Caco-2 (cell line): Measurements from ENCODE around the genes GSTK1, TCAF1 and CTAGE8.

DNA sequence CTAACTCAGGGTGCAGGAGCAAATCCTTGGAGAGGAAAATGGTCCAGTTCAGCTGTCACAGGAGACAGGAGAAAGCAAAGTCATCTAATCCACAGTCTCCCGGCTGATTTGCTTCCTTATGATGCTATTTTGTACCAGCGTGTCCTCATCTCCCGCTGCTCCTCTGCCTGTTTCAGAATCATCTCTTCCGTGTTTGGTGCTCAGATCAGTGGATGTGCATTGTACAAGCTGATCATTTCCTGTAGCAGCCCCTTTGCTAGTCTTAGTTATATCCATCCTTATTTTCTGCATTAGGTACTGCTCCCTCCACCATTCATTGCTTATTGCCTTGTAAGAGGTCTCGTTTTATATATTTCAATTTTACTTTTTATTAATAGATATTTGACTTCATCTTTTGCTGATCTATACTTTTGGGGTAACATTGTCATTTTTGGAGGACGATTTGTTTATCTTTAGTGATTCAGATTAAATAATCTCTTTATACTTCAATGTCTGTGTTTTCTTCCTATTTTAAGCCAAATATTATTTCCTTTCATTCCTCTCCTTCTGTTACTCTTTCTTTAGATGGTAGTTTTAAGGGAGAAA, 220.0 kb upstream of the PRSS58 start:
- PRO-cap: no peak
- RRBS: no CpG with 5 or more reads among the region's 6 CpGs

DNA sequence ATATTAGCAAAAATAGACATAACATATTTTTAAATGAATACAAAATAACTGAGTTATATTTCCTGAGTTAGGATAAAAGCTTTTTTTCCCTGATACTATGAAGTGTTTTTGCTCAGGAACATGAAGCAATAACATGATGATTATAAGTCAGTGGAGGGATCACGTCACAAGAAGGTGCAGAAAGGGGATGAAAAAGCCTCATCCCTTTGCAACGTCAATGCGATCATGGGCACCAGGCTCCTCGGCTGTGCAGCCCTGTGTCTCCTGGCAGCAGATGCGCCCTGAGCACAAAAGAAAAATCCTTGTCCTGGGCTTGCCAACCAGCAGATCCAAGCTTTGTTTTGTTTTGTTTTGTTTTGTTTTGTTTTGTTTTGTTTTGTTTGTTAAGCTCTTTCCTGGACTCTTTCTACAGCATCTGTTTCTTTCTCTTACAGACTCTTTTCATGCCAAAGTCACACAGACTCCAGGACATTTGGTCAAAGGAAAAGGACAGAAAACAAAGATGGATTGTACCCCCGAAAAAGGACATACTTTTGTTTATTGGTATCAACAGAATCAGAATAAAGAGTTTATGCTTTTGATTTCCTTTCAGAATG, 103.4 kb upstream of the PRSS1 start:
- PRO-cap: no peak
- RRBS: no CpG with 5 or more reads among the region's 6 CpGs

DNA sequence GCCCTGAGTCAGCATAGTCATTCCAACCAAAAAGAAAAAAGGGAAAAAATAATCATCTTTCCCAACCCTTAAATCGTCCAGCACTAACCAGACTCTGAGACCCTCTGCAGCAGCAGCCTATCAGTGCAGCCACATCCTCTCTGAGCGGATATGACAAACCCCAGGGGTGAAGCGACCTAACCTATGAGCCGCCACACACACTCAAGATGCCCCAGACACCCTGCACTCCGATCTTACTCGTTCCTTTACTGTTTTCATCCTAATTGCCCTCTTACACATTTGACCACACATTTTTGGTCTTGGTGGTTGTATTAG, 37.6 kb upstream of the PRSS1 start:
- PRO-cap: no peak
- RRBS: no CpG with 5 or more reads among the region's 6 CpGs

GRCh38 chr7:142853797-142854872, 741 bp upstream of the EPHB6 start:
- PRO-cap: no peak
- RRBS: 3% methylated on average over 4 of the region's 57 CpGs

GRCh38 chr7:142855573-142856483, 952 bp downstream of the EPHB6 start:
- PRO-cap: no peak
- RRBS: no CpG with 5 or more reads among the region's 16 CpGs

GRCh38 chr7:143263253-143264248, at the start of gene GSTK1:
Gene GSTK1, plus strand, starts transcription at chr7:143263441.
- PRO-cap: bidirectional peak, plus-strand start at chr7:143263441, minus-strand start at chr7:143263399
- RRBS: 8% methylated on average over 7 of the region's 50 CpGs

GRCh38 chr7:143268607-143269769, 5.7 kb downstream of the GSTK1 start:
- PRO-cap: no peak
- RRBS: no CpG with 5 or more reads among the region's 10 CpGs

DNA sequence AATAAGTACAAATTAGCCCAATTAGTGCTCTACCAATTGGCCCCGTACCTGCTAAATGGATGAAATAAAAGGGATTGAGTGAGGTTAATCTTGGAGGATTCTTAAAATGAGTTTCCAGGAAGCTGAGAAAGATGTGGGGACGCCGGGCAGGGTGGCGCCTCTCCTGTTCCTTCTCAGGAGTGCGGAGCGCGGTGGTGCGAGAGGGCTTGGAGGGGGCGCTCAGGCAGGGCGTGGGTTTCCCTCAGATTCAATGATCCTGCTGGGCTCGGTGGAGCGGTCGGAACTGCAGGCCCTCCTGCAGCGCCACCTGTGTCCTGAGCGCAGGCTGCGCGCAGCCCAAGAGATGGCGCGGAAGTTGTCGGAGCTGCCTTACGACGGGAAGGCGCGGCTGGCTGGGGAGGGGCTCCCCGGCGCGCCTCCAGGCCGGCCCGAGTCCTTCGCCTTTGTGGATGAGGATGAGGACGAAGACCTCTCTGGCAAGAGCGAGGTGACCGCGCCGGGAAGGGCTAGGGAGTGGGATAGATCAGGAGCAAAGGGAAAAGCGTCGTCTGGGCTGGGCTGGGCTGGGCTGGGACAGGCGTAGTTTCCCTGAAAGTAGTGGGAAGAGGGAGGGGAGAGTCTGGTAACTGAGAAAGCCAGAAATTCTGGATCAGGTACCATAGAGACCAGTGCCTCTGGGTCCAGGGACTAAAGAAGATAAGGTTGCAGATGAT, 17.1 kb downstream of the FAM131B start:
- PRO-cap: bidirectional peak, plus-strand start at position 334 of the sequence, minus-strand start at position 285 of the sequence
- RRBS: 5% methylated on average over 7 of the region's 38 CpGs

DNA sequence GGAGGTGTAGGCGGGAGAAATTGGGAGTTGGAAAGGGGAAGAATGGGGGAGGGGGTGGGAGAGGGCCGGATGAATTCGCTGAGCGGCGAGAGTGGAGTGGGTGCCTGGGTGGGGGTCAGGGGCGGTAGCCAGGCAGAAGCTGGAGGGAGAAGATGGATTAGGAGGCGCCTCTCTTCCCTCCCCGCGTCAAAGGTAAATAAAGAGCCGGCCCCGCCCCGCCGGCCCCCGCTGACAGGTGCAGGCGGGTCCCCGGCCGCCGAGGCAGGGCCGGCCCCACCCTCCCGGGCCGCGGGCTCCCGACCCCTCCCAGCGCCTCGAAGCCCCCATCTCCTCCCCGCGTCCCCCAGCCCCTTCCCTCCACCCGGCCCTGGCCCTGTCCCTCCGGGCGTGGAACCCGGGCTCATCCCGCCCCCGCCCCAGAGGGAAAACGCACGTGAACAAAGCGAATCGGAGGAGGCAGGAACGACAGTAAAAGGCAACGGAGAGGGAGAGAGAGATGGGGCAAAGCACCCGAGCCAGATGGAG, 868 bp downstream of the FAM131B start:
- PRO-cap: no peak
- RRBS: 10% methylated on average over 10 of the region's 40 CpGs

- PRO-cap: no peak
- RRBS: no CpG with 5 or more reads among the region's 6 CpGs
Observed at GRCh38 chr7:143384937-143385356, 3.8 kb downstream of the ZYX start.

- PRO-cap: no peak
- RRBS: 98% methylated on average over 4 of the region's 9 CpGs
Observed at GRCh38 chr7:143393380-143393846, 12.3 kb downstream of the ZYX start.

DNA sequence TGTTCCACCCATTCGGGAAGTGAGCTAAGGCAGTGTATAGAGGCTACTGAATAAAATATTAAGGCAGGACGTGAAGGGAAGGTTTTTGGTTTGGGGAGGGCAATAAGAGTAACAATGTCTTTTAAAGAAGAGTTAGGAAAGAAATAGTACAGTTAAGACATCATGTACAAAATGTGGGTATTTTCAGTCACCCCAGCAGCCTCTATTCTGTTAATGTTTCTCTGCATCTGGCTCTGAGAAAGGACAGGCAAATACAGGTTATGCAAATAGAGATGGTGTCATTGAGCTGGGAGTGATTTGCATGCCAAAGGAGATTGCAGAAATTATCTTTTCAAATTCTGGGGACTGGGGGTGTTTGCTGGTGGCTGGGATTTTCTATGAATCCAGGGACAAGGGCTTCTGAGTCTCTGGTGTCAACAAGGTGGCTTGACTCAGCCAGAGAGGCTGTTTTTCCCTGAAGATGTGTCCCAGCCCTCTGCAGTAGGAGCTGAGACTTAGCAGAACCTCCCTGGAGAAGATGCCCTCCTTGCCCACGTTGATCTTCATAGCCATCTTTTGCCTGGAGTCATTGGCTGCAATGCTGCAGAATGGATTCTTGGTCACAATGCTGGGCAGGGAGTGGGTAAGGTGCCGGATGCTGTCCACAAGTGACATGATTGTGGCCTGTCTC, 6.6 kb upstream of the TAS2R60 start:
- PRO-cap: no peak
- RRBS: no CpG with 5 or more reads among the region's 4 CpGs

GRCh38 chr7:143900171-143900889, 1.6 kb downstream of the TCAF1 start:
- PRO-cap: bidirectional peak, plus-strand start at chr7:143900639, minus-strand start at chr7:143900546
- RRBS: no CpG with 5 or more reads among the region's 9 CpGs

DNA sequence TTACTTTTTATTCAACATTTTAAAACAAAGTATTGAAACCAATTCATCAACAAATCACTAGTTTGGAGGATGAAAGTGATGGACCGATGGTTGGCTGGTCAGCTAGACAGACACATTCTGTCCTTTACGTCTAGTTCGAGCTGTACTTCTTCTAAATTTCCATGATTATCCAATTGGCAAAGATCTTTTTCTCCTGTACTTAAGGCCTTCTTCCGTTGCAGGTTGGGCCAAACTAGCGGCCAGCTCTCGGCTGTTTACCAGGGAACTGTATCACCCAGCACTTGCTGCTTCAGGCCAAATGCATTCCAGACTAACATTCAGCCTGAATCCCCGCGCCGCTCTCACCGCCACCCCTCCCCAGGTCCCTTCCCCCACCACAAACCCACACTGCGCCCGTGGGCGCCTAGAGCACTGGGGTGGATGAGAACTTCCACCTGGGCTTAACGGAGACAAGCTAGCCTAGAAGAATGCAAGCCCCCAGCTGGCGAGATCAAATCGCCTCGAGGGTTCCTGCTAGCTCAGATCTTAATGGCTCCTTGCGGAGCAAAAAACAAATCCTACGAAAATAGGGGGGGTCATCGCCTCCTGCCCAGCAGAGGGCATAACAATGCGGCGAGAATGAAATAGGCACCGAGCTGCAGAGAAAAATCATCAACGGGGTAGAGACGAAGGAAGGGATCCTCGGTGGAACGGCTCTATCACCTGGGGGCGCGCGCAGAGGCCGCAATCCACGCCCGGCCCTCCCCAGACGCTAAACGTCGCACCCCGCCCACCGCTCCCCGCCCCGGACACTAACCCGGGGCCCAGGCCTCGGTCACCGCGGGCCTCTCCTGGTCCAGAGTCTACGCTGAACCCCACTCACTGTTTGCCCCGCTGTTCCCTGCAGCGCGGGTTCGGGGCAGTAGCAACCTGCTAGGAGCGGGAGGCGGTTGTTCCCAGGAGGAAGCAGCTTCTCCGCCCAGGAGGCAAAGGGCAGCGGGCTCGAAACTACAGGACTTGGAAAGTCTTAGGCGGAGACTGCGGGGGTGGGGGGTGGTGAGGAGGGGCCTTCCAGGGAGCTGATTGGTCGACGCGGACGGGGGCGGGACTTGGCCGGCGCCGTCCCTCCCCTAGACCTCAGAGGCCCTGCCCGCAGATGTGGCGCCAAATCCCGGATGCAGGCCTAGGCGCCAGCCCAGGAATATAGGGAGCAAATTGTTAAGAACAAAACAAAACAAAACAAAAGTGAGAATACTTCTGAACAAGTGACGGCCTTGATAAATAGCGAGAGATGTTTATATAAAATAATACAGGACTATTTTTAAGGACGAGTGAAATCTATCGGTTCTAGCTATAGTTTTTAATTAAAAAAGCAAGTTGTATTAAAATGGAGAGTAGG, at the start of gene TCAF1:
TCAF1 (minus strand) TSS at position 1,012 of the 1,378 bp plus-strand sequence.
- PRO-cap: bidirectional peak, plus-strand start at position 493 of the sequence, minus-strand start at position 272 of the sequence; bidirectional peak, plus-strand start at position 651 of the sequence, minus-strand start at position 530 of the sequence; bidirectional peak, plus-strand start at position 1,146 of the sequence, minus-strand start at position 989 of the sequence
- RRBS: 4% methylated on average over 14 of the region's 72 CpGs

- PRO-cap: no peak
- RRBS: no CpG with 5 or more reads among the region's 5 CpGs
Observed at GRCh38 chr7:143906769-143907300, 4.9 kb upstream of the TCAF1 start.

- PRO-cap: no peak
- RRBS: no CpG with 5 or more reads among the region's 20 CpGs
Observed at GRCh38 chr7:144269058-144269527, at the start of gene CTAGE8. Gene CTAGE8, minus strand, starts transcription at chr7:144269288.

GRCh38 chr7:146582272-146582681, 465.7 kb downstream of the CNTNAP2 start:
- PRO-cap: no peak
- RRBS: no CpG with 5 or more reads among the region's 3 CpGs

GRCh38 chr7:148447319-148447655, 143.3 kb upstream of the C7orf33 start:
- PRO-cap: no peak
- RRBS: no CpG with 5 or more reads among the region's 2 CpGs

GRCh38 chr7:148622835-148623377, 32.3 kb downstream of the C7orf33 start:
- PRO-cap: no peak
- RRBS: no CpG with 5 or more reads among the region's 6 CpGs

GRCh38 chr7:148699064-148699153, 206 bp downstream of the CUL1 start:
- PRO-cap: no peak
- RRBS: 1% methylated on average over 15 of the region's 18 CpGs